NALM6 (cell line): Measurements from ENCODE around the genes LAIR2, KIR2DL3, TMEM86B and CCDC106.

DNA sequence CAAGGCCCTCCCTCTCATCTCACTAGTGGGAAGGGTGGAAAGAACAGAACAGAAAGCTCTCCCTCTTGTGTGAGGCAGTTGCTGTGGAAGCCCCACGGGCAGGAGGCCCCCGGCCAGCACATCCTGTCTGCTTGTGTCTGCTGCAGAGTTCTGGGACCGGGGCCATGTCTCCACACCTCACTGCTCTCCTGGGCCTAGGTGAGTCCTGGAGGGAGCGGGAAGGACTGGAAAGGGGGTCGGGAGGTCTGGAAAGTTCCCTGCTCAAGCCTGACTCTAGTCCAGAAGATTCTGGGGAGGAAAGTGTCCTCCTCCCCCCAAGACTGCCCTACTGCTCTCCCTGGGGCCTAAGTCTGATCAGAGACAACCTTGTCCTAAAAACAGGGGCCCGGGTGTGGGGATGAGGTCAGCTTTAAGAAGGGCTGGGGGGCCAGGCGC lies at the start of gene LAIR2:
TSS of gene LAIR2 (plus strand) at position 77 of the 435 bp plus-strand sequence.
- PRO-cap: no peak

- PRO-cap: no peak
These were observed at the start of gene KIR2DL3 for GRCh38 chr19:54738370-54738878. Gene KIR2DL3, plus strand, starts transcription at chr19:54738513.

DNA sequence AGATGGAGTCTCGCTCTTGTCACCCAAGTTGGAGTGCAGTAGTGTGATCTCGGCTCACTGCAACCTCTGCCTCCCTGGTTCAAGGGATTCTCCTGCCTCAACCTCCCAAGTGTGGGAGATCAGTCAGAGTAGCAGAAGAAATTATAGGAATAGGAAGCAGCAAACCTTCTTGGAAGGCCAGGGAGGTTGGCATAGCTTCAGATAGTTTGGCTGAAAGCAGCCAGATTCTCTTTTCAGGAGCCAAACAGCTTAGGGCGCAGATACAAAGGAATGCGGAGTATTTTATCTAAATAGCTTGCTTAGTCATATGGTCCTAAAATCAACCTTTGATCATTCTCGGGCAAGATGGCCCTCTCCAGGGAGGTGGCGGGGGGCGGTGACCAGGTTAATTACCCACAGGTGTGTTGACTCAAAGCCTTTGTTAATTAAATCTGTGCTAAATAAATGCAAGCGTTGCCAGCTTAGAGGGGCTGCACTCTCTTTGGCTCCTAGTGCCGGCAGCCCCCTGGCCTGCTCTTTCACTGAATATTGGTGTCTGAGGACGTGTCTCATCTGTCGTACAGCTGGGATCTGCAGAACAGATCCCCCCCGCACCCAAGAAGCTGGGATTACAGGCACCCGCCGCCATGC lies 12.5 kb upstream of the NCR1 start:
- PRO-cap: no peak

DNA sequence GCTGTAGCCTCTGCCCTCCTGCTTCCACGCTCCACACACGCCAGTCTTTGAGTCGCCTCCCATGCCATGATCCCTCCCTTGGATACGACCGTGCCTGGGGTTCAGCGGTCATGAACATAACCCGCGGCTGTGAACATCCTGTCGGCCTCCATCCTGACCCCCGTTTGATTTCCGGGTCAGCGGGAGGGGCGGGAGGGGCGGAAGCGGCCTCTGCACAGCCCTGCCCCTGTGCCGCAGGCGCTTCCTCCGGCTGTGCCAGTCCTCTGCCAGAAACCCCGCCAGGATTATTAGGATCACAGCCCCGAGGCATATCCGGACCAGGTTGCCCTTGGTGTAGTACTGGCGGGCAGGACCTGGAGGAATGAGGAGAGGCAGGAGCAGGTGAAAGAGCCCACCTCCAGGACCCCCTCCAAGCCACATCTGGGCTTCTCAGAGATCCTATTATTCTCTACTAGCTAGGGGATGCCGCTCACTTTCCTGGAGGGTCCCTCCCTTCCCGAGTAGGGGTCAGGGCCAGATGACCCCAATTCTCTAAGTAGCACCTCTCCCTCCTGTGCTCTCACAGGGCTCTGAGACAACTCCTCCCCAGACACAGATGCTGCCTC lies 23.1 kb downstream of the GP6 start:
- PRO-cap: no peak

- PRO-cap: no peak
These were observed 4.6 kb upstream of the EPS8L1 start for GRCh38 chr19:55070972-55071526.

- PRO-cap: no peak
These were observed 4.3 kb downstream of the EPS8L1 start for GRCh38 chr19:55079836-55080533.

- PRO-cap: no peak
These were observed 18.9 kb downstream of the EPS8L1 start for GRCh38 chr19:55094485-55095028.

DNA sequence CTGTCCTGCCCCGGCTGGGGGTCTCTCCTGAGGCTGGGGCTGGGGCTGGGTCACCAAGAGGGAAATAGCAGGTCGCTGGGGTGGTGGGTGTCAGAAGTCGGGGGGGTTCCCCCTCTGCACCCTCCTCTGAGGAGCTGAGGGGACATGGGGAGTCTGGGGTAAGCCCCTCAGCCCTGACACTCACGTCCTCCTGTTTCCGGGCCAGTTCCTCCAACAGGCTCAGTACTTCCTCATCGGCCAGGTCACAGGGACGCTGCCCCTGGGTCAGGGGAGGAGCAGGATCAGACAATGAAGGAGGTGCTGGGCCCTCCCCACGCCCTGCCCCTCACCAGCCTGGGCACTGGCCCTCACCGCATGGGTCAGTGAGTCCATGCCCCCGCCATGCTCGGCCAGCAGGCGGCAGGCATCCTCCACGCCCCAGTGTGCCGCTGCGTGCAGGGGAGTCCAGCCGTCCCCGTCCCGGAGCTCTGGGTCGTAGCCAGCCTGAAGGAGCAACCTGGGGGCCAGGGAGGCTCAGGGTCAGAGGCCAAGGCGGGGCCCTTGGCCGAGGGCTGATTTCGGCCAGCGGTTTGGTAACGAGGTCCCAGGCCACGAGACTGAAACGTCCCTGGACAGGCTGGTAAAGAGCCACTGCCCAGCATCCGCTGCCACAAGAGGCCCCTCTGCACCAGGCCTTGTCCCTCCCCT lies 18.7 kb downstream of the PPP1R12C start:
- PRO-cap: no peak

DNA sequence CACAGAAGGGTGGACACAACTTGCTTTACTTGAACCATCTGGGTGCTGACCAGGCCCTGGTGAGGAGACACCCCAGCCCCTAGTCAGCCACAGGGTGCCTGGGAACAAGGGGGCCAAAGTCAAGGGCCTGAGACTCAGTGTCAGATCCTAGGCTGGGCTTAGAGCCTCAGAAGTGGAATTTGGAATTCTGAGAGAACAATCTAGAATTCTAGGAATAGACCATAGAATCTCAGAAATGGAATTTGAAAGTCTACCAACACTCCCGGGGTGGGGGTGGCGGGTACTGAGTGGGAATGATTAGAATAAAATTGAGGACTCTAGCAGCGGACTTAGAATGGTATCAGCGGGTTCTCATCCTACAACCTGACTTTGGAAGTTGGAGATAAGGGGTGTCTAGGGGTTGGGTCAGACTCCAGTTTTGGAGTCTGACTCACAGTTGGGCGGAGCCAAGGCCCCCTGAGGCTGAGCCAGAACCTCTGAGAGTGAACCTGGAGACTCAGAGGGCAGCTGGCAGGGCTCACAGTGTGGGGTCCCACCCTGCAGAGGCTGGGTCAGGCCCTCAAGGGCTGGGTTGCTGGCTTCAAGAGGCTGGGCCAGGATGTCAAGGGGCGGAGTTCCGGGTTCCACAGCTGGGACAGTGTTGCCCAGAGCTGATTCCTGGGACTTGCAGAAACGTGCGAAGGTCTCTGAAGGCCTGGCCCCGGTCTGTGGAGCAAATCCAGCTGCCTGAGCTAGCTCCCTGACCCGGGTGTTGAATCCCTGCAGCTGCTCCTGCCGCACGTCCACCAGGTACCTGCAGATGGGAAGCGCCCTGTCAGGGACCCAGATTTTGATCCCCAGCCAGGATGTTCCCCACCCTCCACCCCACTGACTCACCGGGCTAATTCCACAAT lies 1.4 kb upstream of the TNNI3 start:
- PRO-cap: no peak

- PRO-cap: no peak
These were observed 2.5 kb downstream of the PTPRH start for GRCh38 chr19:55206407-55207496.

DNA sequence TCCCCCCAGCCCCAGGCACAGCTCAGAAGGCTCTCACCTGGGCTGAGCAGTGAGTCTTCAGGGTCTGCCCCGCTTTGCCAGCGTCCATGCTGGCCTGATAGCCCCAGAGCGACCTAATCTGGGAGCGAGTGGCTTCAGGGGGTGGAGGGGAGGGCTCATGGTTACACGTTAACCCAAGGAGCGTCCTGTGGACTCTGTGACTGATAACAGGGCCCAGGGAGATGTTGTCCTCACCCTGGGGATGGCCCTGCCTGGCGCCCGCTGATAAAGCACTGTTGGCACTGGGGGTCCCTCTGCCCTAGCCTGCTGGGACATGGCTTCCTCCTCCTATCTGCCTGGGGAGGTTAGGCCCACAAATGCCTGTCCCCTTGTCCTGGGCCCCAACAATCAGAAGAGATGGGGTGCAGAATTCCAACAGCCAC lies at the start of gene TMEM86B:
TSS of gene TMEM86B (minus strand) at position 110 of the 422 bp plus-strand sequence.
- PRO-cap: no peak

- PRO-cap: no peak
These were observed 3.4 kb downstream of the HSPBP1 start for GRCh38 chr19:55276123-55277263.

GRCh38 chr19:55311480-55311715 lies 13.7 kb downstream of the TMEM150B start:
- PRO-cap: no peak

- PRO-cap: no peak
These were observed 12.1 kb downstream of the TMEM150B start for GRCh38 chr19:55312979-55313566.

- PRO-cap: no peak
These were observed 5.0 kb downstream of the KMT5C start for GRCh38 chr19:55344587-55345151.

DNA sequence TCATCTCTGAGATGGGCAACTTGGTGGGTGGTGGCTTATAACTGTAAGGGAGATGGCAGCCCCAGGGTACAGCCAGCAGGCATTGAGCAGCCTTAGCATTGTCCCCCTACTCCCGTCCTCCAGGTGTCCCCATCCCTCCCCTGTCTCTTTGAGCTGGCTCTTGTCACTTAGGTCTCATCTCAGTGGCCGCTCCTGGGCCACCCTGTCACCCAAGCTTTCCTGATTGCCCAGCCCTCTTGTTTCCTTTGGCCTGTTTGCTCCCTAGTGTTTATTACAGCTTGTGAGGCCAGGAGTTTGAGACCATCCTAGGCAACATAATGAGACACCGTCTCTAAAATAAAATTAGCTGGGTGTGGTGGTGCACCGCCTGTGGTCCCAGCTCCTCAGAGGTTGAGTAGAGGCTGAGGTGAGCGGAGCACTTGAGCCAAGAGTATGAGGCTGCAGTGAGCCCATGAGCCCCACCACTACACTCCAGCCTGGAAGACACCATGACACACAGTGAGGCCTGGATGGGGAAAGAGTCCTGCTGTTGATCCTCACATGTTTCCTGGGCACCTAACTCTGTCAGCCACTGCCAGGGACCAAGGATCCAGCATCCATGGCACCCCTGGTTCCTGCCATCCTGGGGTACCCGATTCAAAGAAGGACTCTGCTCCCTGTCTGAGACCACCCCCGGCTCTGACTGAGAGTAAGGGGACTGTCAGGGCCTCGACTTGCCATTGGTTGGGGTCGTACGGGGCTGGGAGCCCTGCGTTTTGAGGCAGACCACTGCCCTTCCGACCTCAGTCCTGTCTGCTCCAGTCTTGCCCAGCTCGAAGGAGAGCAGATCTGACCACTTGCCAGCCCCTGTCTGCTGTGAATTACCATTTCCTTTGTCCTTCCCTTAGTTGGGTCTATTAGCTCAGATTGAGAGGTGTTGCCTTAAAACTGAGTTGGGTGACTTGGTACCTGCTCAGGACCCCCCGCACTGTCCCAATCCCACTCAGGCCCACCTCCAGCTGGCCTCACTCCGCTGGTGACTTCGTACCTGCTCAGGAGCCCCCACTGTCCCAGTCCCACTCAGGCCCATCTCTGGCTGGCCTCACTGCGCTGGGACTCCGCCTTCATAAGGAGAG lies 3.5 kb downstream of the RPL28 start:
- PRO-cap: no peak

DNA sequence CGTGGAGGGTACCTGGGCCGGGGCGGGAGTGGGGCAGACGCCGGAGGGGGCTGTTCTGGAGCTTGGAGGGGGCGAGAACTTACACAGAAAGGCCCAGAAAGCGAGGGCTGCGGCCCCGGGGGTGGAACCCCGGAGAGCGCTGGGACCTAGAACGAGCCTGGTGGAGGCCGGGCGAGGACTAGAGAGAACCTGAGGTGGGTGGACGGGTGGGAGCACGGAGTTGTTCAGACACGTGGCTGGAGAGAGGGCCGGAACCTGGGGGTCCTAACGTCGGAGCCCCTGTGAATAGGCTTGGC lies 332 bp downstream of the ZNF581 start:
- PRO-cap: no peak

- PRO-cap: bidirectional peak, plus-strand start at chr19:55648263, minus-strand start at chr19:55647922
These were observed at the start of gene CCDC106 for GRCh38 chr19:55647635-55648618. Gene CCDC106, plus strand, starts transcription at chr19:55648212.

DNA sequence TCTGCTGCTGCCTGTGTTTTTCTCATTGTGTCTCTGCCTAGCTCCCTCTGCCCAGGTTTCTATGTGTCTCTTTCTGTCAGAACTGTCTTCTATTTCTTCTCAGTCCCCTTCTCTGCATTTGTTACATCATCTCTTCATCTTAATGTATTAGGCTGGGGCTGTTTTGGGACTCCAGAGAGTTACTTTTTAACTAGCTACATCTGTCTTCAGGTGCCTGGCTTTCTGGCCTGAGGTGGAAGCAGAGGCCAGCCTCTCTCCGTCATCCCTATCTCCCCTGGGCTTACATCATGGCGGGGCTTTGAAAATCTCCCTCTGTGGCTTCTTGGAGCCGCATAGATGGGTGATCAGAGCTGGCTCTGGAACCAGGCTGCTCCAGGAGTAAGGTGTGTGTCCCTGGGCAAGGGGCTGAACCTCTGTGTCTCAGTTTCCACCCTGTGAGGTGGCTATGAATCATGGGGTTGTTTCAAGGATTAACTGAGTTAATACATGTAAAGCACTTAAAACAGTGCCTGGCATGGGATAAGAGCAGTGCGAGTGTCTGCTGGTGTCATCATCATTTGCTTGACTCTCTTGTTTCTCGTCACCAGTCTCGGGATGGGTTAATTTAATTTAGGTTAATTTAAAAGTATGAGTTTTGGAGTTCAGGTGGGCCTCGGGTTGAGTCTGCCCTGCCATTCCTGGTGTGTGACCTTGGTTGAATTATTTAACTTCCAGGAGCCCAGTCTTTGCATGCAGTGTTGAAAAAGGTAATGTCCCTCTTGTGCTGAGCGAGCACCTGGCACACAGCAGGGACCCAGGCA lies 2.0 kb downstream of the EPN1 start:
- PRO-cap: no peak

- PRO-cap: no peak
These were observed 10.3 kb downstream of the EPN1 start for GRCh38 chr19:55685216-55685867.